ENCODE results near the genes VPS13A and TLE4.

- PRO-cap, result no peak
Observed at GRCh38 chr9:76071443-76072172, 181.1 kb downstream of the PCSK5 start.

DNA sequence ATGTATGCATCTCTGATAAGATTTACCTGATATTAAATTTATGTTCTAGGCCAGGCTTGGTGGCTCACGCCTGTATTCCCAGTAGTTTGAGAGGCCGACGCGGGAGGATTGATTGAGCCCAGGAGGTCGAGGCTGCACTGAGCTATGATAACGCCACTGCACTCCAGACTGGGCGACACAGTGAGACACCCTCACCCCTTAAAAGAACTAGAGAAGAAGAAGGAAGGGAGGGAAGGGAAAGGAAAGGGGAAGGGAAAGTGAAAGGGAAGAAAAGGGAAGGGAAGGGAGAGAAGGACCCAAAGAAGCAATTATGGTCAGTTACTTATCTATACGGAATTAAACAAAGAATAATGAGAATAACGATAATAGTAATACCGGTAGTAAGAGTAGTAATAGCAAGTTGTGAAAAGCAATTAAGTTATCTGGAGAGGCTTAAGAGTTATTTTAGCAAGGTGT lies 1.2 kb upstream of the RFK start:
- PRO-cap, result no peak

- PRO-cap, result no peak
Observed at GRCh38 chr9:76442004-76442377, 17.0 kb upstream of the GCNT1 start.

DNA sequence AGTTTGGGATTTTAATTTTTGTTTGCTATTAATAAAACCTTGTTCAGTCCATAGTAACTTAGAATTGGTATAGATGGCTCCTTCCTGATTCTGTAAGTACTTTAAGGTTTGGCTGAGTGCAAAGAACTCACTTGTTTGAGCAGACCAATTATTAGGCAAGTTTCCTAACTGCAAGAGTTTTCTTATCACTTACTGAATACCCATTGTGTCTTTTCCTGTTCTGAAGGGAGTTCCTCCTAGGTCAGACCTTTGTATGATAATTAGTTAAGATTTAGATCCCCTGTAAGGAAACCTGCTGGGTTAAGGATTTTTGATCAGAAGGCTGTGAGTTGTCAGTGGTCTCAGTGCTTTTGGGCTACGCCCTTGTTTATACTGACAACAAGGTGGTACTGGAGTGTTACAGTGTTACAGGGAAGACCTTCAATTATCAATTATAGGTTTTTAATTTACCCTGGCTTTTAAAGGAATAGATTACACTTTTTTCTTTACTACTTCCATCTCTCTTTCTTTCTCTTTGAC lies 31.7 kb downstream of the GCNT1 start:
- PRO-cap, result no peak

DNA sequence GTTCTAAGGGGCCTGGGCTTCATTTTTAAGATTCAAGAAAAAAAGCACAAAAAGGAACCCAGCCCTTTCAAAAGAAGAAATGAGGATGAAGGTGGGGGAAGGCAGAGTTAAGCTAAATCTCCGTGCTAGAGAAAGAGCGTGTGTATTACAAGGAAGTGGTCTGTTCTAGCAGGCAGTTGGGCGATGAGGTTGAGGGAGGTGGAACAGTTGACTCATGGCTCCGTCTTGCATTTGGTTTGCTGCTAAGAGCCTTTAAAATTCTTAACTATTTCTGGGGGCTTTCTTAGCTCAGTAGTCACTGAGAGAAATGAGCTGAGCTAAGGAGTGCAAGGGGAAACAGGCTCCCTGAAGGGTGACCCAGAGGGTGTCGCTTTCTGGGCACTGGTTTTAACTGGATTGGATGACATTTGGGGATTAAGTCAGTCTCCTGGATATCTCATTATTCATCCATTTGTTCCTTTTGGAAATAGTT lies 117.4 kb downstream of the GCNT1 start:
- PRO-cap, result no peak

DNA sequence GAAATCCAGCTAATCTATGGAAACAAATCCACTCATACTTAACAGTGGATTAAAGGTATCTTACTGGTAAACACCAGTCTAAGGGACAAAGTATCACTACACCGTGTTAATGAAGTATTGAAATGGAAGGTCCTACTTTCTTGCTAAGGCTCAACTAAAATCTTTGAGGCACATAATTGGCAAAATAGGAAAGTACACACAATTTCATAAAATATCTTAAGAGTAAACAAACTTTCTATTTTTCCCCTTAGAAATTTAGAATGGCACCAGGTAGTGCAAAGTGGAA lies 155.2 kb downstream of the GCNT1 start:
- PRO-cap, result no peak

DNA sequence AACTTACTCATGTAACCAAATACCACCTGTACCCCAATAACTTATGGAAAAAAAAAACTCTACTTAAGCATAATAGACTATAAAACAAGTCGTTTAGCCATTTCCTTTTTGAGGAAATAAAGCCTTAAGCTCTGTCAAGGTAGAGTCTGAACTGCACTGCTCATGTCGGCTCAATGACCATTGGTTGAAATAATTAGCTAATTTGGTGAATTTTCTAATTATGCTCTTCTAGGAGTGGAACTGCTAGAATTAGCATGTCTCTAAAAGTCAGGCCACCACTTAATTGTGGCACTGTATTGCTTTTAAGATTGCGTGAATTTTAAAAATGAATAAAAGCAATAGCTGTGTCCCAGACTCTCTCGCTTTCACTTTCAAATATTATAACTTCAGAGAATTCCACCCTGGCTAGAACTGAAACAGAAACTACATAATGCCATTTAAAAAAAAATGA lies 192.2 kb downstream of the GCNT1 start:
- PRO-cap, result bidirectional peak, plus-strand start at position 378 of the sequence, minus-strand start at position 367 of the sequence

DNA sequence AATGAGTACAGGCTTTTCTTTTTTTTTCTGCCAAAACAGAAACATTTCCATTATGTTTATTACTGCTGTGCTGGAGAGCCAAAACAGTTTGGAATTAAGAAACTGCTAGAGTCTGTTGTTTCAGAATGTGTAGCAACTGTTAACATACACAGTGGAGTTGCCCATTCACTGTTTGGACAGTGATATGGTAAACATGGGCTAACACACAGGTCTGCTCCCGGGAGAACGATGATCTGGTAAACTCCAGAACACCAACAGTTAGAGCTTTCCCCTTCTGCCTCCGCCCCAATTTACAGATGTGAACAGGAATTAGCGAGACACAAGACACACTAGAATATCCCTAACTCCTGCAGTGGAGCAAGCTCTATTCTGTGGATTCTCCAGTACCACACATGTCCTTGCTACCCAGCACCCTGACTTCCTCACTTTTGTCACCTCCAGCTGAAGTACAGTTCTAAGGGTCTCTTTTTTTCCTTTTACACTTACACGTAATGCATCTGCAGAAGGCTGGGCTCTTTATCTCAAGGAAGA lies 771 bp downstream of the PRUNE2 start:
- PRO-cap, result no peak

GRCh38 chr9:77176783-77177827 lies at the start of gene VPS13A:
TSS of gene VPS13A (plus strand) at chr9:77177534.
- PRO-cap, result bidirectional peak, plus-strand start at chr9:77177357, minus-strand start at chr9:77177152; bidirectional peak, plus-strand start at chr9:77177569, minus-strand start at chr9:77177456

DNA sequence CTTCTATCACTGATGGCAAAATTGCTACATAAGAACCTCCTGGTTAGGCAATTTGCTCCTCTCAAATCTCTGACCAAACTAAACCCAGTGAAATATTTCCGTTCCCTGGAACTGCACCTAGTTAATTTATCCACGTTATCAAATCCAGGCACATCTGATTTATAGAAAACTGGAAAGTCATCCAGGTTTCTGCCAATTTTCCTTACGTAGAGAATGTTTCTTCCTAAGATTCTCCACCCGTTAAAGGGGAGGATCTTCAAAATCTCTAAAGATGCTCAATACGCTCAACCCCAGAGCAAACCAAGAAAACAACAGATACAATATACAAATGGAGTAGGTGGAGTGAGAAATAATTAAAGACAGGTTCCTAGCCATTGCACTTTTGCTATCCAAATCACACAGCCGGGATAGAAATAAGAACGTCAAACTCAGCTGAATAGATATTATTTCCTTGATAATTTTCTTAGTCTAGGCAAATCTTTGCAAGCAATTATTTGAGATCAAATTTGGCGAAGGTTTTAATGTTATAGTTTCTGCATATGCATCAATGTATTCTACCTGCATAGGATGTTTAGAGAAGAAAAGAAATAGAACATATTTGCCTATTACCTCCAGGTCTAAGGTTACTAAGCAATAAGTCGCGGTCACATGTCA lies 88.0 kb upstream of the GNA14 start:
- PRO-cap, result no peak

GRCh38 chr9:77901121-77902132 lies 130.2 kb downstream of the GNAQ start:
- PRO-cap, result no peak

DNA sequence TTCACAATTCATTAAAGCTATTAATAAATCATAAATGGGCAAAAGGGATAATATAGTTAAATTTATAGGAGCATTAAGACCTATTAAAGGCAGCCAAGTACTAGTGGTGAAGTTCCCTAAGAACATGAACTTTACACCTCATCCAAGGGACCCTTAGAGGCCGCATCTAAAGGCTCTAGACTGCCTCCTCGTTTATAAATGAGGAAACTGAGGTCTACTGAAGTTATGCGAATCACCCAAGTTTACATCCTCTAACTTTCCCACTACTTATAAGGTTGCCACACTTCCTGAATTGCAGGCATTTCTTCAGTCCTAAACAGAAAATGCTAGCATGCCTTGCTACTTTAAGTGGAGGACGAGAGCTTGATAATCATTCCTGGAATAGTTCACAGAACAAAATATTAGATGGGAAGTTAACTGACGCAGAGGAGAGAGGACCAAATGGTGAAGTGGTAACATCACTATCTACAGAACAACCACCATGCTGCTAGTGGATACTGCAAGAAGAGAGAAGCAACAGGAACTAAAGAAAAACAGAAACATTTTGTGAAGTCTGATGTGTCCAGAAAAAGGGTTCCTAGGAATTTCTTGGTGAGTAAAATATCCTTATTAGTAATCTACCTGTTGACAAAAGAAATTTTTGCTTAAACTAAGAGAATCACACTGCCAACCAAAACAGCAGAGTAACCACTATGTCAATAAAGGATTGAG lies 85.8 kb downstream of the GNAQ start:
- PRO-cap, result no peak

DNA sequence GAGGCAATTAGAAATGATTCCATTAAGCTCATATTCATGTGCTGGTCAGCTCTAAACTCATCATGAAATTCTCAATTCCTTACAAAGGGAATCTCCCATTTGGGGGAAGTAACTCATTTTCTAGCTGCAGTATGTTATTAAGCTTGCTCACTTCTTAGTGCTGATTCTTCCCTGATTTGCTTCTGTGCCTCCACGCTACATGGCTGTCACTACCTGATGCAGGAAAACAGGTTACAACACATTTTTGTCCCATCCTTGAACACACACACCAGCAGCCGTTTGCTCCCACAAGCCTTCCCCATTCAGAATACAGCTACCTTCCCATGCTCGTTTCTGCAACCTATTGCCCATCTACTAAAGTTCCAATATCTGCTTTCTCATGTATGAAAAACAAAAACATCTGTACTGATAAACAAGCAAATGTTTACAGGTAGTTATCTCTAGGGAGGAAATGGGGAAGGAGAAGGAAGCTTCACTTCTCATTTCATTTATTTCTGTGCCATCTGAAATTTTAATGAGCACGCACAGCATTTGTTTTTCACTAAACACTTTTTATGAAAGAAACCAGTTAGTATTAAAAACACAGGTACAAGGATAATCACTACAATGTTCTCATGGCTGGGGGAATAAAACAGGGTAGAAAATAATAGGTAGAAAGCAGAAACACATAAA lies 81.3 kb downstream of the GNAQ start:
- PRO-cap, result no peak

DNA sequence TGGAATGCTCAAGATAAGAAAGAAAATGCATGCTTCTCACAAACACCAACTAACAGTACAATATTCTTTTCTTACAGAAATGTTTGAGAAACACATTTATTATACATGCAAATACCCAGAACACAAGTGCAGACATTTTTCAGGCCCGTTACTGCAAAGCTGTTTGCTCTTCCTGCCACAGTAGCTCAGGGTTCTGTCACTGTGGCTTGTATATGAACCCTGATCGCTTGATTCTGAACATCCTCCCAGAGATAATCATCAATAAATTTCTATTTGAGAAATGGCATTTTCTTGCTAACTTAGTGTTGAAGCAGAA lies 1.9 kb downstream of the GNAQ start:
- PRO-cap, result no peak

GRCh38 chr9:78031092-78031695 lies 417 bp downstream of the GNAQ start:
- PRO-cap, result unidirectional peak, plus-strand start at chr9:78031651

DNA sequence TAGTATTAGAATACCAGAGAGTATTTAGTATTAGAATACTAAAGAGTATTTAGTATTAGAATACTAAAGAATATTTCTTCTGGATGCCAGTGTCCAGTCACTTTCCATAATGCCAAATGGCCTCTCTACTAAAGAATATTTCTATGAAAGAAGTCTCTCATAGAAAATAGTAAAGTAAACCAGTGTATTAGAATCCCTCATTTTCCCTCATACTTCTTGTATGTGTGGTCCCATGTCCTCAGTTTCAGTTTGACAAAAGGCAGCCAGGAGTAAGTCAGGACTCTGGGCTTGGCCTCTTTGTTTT lies 47.4 kb upstream of the CEP78 start:
- PRO-cap, result no peak

GRCh38 chr9:78200985-78201582 lies 34.8 kb upstream of the CEP78 start:
- PRO-cap, result no peak

DNA sequence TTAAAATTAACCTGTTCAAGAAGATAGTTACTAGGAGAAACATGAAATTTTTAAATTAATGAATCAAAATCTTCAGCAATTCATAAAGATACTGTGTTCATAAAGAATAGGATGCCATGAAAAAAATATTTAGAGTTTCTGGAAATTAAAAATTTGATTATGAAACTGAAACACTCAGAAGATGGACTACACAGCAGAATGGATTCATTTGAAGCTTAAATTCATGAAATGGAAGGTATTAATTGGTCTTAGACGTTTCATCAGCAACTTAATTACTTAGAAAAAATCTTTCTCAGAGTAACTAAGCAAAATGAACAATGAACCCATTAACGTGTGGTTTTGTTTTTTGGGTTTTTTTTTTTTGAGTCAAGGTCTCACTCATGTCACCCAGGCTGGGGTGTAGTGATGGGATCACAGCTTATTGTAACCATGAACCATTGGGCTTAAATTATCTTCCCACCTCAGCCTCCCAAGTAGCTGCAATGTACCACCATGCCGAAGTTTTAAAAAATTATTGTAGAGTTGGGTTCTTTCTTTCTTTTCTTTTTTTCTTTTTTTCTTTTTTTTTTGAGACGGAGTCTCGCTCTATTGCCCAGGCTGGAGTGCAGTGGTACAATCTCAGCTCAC lies 25.5 kb upstream of the PSAT1 start:
- PRO-cap, result no peak

DNA sequence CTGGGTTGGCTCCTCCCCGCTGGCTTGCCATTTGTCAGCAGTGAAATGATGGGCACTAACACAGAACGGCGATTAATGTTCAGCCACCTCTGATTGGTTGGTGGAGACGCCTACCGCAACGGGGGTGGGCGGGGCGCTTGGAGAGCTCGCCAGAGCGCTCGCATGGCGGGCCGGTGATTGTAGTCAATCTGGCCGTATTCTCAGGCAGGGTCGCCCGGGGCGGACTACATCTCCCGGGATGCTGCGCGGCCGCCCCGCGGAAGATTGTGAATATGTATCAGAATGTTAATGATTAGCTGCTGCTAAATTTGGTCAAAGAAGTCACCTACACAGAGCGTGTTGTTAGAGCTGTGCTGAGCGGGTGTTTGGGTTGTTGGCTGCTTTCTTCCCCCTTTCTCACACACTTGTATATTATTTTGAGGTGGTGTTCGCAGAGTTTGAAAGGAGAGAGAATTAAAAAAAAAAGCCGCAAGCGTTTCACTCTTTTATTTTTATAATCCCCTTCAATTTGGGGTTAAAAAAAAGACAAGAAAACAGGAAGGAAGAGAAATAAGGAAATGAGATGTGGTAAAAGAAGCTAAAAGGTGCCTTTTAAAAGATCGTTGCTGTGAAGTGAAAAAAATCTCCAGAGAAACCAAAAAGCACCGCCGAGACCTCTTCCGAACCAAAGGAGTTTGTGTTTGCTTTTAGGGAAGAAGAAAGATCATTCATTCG lies at the start of gene TLE4:
TSS of gene TLE4 (plus strand) at position 332 of the 714 bp plus-strand sequence.
- PRO-cap, result bidirectional peak, plus-strand start at position 203 of the sequence, minus-strand start outside the sequence; unidirectional peak, plus-strand start at position 332 of the sequence

- PRO-cap, result no peak
Observed at GRCh38 chr9:79573670-79574118, 1.9 kb downstream of the TLE4 start.